LNCaP clone FGC (cell line): ENCODE data around the gene ABCC6.

GRCh38 chr16:15487561-15488051 is 53.2 kb downstream of the BMERB1 start:
- RRBS, 2 experiments = no CpG with 5 or more reads among the region's 7 CpGs

- RRBS, 2 experiments = no CpG with 5 or more reads among the region's 7 CpGs
Observed at GRCh38 chr16:15489426-15489899, 55.1 kb downstream of the BMERB1 start.

DNA sequence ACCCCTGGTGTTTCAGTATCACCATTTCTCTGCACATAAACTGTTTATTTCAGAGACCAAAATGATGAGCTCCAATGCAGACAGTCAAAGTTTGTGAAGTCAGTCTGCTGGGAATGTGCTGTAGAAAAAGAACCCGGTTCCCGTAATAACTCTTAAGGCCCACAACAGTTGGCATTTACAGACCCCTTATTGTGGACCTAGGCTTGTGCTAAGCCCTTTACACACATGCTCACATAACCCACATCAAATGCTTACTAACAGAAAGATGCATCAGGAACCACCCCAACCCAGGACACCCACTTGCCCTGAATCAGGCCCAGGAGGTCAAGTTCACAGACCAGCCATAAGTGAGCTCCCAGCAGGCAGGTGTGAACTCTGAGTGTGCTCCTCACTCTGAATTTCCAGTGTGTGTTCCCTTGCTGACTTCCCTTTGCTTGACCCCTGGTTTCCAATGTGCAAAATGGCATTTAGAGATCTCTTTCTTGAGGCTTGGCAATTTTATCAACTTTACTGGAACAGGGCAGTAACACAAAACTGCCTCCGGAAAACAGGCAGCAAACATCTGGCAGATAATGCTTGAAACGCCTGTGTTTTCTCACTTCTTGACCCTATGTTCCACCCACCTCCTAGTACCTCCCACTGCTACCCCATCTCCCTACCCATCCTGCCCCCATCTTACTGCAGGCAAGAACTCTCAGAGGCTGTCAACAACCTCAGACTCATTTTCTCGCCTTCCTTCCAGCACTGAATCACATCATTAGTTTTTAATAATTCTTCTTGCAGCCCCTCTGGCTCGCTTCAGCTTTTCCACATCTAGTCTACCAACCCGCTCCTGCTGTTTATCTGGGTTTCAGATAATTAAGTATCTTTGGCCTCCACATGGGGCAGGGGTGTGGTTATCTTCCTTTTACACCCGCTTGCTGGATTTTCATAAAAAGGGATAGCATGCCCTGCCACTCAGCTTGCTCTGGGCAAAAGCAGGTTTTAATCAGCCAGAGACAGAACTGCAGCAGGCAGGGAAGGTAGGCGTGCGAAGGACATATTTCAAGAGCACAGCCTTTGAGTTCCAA is 87.2 kb downstream of the BMERB1 start:
- RRBS, 2 experiments = no CpG with 5 or more reads among the region's 10 CpGs

DNA sequence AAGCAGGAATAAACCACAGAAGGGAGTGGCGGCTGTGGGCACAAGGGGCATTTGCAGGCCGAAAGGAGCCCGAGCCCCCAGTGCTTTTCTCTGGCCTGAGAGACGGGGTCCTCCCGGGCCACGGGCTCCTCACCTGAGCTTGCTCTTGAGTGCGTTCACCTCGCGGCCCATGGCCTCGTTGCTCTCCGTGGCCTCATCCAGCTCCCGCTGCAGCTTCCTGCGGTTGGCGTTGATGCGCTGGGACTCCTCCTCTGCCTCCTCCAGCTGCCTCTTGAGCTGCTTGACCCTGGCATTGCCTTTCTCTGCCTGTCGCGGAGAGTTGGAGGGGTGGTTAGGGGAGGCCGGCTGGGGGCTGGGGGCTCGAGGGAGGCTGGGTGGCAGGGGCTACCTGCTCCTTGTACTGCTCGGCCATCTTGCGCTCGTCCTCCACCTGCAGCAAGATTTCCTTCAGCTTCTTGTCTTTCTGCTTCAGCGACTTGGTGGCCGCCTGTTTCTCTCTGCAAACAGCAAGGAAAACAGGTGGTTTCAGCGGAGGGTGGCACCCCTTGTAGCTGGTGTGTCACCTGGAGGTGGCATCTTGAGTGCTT is 64.8 kb downstream of the NDE1 start:
- RRBS, 2 experiments = no CpG with 5 or more reads among the region's 25 CpGs

- RRBS, 2 experiments = no CpG with 5 or more reads among the region's 21 CpGs
Observed at GRCh38 chr16:15724492-15725092, 74.5 kb downstream of the NDE1 start.

DNA sequence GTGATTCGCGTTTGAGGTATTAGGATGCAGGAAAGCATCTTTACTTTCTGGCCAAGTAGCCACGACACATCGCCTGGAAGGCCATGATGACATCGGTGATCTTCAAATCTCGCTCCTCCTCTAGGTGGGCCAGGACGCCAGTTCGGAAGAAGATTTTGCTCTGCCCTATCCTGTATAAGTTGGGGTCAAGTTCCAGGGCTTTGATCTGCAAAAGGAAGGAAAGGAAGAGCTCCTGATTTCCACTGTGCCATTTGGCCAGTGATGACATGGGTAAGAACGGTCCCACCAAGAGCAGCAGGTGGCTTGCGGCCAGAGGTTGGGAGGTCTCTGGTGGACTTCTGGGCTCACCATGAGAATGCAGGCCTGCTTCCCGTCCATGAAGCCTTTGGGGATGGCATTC is 97.5 kb downstream of the NDE1 start:
- RRBS, 2 experiments = no CpG with 5 or more reads among the region's 11 CpGs

DNA sequence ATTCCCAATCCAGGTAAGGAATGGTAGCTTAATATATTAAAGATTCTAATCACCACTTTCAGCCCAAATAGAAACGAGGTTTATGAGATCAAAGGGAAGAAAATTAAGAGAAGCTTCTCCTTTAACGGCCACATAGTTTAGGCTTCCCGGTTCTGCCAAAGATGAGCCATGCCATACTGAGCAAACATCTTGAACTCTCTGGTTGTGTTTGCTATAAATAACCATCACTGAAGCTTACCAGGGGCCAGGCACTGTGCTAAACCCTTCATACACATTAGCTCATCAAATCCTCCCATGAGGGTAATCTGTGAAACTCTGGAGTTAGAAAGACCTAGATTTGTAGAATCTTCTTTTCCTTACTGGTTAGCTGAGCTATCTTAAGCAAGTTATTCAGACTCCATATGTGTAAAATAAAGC is 2.7 kb downstream of the MYH11 start:
- RRBS, 2 experiments = no CpG with 5 or more reads among the region's 3 CpGs

DNA sequence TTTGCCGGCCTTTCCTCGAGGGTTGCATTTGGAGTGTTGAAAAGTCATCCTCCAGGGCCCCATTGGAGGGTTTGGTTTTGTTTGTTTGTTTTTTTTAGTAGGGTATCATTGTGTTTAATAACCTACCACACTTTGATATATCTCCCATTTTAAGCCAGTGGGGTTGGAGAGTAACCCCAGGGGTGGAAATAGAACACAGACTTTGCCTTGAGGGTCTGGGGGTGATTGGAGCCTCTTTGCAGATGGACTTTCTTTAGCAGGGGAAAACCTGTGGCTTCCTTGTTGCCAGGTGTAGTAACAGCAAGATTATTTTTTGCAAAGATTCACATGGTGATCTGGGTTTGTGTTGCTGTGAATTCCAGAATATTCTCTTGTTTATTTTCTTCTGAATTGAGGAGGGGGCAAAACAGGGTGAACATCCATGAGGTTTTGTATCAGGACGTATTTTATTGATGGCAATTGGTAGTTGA is 1.5 kb downstream of the ABCC1 start:
- RRBS, 2 experiments = no CpG with 5 or more reads among the region's 3 CpGs

- RRBS, 2 experiments = no CpG with 5 or more reads among the region's 4 CpGs
Observed at GRCh38 chr16:15961561-15962109, 12.2 kb downstream of the ABCC1 start.

- RRBS, 2 experiments = no CpG with 5 or more reads among the region's 12 CpGs
Observed at GRCh38 chr16:16062402-16062918, 113.0 kb downstream of the ABCC1 start.

- RRBS, 2 experiments = no CpG with 5 or more reads among the region's 14 CpGs
Observed at GRCh38 chr16:16125608-16126152, 97.6 kb downstream of the ABCC6 start.

- RRBS, 2 experiments = no CpG with 5 or more reads among the region's 31 CpGs
Observed at GRCh38 chr16:16223387-16223754, at the start of gene ABCC6. Gene ABCC6, minus strand, starts transcription at chr16:16223494.

DNA sequence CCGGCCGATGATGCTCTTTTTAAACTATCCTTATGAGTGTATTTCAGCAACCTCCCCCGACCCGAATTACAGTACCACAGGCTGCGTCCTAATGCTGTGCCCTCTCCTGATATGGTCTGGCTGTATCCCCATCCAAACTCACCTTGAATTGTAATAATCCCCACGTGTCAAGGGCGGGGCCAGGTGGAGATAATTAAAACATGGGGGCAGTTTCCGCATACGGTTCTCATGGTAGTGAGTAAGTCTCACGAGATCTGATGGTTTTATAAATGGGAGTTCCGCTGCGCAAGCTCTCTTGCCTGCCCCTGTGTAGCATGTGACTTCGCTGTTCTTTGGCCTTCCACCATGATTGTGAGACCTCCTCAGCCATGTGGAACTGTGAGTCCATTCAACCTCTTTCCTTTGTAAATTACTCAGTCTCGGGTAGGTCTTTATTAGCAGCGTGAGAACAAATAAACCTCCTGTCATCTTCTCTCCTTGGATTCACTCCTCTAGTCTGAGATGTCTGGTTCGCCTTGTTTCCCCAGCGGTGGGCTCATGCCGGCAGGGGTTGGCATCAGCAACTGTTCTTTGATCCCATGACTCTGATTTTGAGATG is 120.4 kb downstream of the NPIPA7 start:
- RRBS, 2 experiments = no CpG with 5 or more reads among the region's 18 CpGs

DNA sequence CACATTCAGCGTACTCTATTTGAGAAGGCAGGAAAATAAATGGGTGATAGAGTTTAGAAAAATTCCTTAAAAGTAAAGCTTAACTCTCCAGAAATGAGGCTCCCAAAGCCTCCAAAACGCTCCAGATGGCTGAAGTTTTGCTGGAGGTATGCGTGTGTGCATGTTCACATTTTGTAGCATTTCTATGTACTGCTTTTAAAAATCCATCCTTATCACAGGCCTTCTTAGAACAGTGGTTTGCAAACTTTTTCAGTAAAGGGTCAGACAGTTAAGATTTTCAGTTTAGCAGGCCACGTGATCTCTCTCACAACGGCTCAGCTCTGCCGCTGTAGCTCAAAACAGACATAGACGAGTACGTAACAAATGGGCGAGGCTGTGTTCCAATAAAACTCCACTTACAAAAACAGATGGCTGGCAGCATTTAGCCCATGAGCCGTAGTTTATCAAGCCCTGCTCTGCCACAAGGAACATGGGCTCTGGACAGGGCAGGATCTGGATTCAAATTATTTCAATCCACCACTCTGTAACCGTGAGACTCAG is 141.9 kb downstream of the XYLT1 start:
- RRBS, 2 experiments = no CpG with 5 or more reads among the region's 11 CpGs

DNA sequence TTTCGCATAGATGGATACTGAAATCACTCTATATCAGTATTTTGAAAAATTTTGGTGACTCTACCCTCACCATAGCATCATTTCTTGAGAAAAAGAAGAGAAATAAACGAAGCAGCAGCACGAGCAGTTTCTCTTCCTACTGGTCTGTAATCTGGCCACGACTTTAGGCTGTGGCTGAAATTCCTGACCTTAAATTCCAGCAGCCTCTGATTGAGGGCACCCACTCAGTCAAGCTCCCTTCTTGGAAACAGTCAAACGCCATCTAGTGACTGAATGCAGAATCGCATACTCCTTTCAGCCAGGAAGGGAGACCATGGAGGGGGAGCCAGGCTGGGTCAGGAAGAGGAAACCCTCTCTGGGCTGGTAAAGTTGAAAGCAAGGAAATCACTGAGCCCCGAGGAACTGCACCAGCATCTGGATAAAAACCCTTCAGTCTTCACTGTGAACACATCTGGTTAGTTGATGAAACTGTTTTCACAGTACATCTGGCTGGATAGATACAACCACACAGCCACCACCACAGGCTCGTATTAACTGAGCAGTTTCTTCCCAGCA is 108.5 kb upstream of the XYLT1 start:
- RRBS, 2 experiments = no CpG with 5 or more reads among the region's 8 CpGs

- RRBS, 2 experiments = no CpG with 5 or more reads among the region's 7 CpGs
Observed at GRCh38 chr16:17591141-17591663, 120.4 kb upstream of the XYLT1 start.

DNA sequence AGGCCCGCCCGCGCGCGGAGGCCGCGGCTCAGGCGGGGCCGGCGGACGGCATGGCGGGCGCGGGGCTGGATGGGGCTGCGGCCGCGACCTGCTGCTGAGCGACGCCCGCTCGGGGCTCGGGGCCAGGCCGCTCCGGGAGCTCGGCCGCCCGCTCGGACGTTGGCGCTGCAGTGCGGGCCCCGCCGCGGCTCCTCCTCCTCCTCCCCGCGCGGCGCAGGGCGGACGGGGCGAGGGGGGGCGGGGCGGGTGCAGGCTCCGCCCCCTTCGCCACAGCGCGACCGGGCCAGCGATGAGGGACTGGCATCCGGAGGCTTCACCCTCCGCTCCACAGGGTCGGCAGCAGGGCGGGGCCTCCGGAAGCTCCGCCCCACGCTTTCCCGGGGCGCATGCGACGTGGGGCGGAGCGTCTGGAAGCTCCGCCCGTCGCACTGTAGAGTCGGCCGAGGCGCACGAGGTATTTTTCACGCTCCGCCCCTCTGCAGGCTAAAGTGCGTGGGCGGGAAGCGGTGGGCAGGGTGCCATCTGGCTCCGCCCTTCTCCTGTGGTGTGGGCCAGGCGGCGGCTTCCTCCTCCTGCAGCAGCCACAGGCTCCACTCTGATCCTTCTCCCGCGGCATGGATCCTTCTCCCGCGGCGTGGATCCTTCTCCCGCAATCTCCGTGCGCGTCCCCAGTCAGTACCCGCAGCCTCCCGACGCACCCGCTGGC is 65.5 kb upstream of the NPIPA8 start:
- RRBS, 2 experiments = no CpG with 5 or more reads among the region's 90 CpGs

DNA sequence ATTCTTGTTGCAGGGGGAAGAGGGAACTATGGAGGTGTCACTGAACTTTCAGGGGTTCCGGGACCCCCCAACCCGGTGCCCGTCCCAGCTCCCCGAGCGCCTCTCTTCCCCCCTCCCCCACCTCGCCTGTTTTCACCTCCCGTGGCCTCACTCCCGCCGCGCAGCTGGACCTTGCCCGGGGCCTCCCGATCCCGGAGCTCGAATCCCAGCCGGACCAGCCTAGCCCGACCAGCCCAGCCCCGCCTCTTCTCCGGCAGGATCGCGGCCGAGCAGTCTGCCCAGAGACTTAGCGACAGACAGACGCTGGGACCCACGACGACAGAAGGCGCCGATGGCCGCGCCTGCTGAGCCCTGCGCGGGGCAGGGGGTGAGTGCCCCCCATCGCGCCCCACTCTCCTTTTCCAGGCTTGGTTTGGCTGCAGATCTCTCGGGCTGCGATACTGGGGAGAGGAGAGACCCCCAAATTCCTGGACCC is 9.1 kb upstream of the NOMO2 start:
- RRBS, 2 experiments = no CpG with 5 or more reads among the region's 35 CpGs

DNA sequence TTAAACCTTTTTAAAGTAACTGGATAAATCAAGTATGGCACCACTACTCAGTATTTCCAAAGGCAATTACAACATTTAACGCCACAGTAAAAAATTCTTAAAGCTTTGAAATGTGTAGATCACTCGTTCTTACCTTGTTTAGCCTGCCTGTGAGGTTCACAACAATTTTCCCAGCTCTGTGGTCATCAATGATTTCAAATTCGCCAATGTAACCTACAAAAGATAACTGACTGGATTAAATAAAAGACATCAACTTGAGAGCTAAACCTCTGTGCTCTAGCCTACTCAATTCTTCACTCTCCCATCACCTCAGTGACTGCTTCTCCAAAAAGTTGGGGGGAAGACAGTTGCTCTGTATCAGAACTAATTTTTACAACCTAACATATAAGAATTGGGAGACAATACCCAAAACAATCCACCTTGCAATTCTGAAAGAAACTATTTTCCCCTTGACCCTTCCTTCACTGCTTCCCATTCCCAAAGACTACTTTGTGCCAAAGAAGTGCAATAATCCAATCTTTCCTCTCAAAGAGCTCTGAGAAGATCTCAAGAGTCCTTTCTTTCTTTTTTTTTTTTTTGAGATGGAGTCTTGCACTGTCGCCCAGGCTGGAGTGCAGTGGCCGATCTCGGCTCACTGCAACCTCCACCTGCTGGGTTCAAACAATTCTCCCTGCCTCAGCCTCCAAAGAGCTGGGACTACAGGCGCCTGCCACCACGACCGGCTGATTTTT is 2.0 kb downstream of the RPS15A start:
- RRBS, 2 experiments = no CpG with 5 or more reads among the region's 9 CpGs

- RRBS, 2 experiments = no CpG with 5 or more reads among the region's 5 CpGs
Observed at GRCh38 chr16:18791243-18791595, 1.1 kb upstream of the RPS15A start.